Thoracic aorta endothelial cell (primary cell): ENCODE data around the genes DKK2, SGMS2, RPL34 and CFI.

GRCh38 chr4:106199243-106200468, 116.4 kb downstream of the TBCK start:
- CAGE, long polyA plus RNA = no peak

DNA sequence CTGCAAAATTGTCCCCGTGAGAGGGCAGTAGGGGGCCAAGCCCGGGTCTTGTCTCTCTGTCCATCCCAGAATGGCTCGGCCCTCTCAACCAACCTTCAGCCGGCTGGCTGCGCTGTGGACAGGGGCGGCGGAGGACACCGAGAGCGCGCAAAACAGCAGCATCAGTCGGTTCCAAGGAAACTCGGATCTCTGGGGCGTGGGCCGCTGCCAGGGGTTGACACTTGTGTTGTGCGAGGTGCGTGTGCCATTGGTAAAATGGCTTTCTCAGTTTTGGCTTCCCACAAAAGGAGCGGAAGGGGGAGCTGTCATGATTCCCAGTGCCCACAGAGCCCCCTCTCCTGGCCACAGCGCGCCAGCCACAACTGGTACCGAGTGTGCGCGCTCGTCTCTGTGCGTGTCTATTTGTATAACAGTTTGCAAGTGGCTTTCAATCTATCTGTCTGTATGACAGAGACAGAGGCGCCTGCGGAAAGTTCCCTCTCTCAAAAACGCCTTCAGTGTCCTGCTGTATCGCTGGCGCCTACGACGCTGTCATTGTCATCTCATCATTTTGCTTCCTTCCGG, 1.9 kb downstream of the DKK2 start:
- CAGE, long polyA plus RNA = no peak

DNA sequence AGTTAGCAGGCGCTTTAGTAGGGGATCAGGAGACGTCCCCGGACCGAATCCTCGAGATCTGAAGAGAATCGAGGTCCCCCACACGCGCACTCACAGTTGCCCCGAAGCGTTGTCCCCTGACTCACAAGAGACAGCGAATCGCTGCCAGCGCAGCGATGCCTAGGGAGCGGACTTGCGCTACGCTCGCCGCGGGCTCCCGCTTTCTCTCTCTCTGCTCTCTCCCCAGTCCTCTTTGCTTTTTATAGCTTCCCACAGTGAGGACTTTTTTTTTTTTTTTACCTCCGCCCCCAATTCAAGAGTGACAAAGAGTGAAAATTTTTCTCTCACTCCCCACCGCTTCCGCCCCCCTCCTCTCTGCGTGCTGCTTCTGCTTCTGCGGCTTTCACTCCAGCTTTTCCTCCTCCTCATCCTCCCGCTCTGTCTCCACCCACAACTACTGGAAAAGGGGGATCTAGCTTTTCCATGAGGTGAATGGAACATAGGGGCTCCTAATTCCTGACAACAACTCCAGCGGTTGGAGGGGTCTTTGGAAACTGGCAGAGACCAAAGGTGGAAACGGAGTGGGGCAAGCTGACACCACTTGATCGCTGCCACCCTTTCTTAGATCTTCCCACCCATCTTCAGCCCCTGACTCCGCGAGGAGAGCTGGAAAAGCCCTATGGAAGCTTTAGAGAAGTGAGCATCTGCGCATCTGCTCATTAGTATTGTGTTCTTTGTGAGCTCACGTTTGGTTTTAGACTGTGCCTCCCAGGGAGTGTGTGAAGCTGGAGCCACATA, at the start of gene DKK2:
Gene DKK2, minus strand, starts transcription at position 216 of the 777 bp plus-strand sequence.
- CAGE, long polyA plus RNA = no peak

GRCh38 chr4:107073754-107074202, 37.7 kb upstream of the DKK2 start:
- CAGE, long polyA plus RNA = no peak

DNA sequence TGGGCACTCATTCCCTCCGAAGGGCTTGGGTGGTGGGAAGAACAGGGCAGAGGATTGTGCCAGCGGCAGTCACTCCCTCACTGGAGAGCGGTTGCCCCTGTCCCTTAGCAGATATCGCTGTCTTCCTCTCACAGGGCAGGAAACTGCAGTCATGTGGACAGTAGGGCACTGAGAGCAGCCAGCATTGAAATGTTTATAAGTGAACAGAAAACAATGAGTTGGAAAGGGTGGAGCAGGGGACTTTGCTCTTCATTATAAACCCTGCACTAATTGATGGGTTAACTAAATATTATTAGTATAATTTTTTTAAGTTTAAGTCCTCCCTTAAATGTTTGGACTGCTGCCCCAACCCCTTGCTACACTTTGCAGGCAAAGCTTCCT, 24.6 kb upstream of the SGMS2 start:
- CAGE, long polyA plus RNA = no peak

DNA sequence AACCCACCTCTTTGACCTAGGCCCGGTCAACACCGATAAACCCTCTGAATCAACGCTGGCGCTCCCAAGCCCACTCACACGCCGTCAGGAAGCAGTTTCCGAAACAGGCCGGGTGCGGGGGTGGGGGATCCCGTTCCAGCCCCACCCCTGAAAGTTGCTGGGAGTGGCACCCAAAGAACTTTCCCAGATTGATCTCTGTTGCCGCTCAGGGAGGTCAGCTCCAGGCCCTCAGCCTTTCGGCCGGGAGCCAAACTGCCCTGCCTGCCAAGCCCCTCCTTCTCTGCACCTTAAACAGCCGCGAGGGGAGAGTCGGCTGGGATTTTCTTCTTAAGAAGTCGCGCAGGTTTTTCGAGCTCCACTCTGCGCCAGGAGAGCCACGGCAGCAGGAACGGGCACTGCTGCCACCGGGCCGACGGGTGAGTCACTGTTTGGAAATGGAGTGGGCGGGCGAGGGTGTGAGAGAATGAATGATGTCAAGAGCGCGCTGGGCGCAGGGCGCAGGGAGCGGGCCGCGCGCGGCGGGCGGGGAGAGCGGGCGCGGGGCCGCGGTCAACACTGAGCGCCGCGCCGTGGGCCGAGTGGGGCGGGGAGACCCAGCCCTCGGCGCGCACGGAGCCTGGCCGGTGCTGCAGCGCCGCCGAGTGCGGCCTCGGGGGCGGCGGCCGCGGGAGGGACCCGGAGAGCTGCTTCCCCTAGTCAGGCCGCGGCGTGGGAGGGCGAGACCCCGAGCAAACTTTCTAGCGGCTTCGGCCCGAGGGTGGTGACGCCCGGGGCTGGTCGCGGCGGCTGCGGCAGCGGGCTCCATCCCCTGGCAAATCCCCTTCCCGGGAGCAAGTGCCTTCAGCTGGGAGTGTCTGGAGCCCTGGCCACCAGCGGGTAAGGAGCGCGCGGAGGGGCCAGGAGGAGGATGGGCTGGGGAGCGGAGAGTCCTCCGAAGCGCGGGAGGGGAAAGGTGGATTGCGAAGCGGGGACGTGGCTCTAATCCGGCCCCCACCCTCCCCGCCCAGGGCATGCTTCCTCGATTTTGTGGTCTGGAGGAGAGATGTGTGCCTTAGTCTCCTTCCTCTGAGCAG, at the start of gene SGMS2:
Gene SGMS2, plus strand, starts transcription at position 555 of the 1,073 bp plus-strand sequence.
- CAGE, long polyA plus RNA = no peak

GRCh38 chr4:108034618-108034990, 44.9 kb downstream of the HADH start:
- CAGE, long polyA plus RNA = no peak

DNA sequence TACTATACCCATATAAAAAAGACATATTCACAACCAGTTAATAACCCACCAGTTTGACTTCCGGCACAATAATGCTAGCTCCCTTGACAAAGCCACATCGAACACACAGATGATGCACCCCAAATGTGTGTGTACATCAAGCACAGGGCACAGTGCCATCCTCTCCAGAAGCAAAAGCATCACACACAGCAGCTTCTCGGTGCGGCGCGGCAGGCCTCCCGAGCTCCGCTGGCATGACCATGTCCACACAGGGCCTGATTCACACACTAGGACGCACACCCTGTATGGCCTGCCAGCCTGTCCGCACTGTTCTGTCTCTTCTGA, 88.0 kb downstream of the LEF1 start:
- CAGE, long polyA plus RNA = no peak

- CAGE, long polyA plus RNA = no peak
Observed at GRCh38 chr4:108619265-108619774, 1.1 kb upstream of the RPL34 start.

DNA sequence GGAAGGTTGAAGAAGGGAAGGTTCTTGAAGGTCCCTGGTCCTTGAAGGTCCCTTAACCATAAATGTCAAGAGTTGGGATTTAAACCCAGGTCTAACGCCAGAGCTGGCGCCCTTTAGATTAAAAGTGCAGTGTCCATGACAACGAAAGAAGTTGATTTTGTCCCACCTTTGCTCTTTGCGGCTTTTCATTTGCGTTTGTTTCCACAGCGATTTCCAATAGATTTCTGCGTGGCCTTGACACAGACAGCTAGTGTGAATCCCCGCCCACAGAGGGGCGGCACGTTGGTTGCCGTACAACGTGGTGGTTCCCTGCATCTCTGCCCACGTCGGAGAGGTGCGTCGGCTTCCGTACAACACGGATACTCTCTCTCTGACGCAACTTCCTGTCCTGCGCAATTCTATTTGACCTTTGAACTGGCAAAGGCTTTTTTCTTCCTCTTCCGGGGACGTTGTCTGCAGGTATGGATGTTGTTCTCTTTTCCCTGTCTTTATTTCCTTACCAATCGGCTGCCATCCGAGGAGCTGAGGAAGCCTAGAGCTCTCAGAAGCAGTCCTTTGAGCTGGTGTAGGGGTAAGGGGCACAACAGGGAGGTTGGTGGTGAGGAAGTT, at the start of gene RPL34:
Gene RPL34, plus strand, starts transcription at position 435 of the 609 bp plus-strand sequence.
- CAGE, long polyA plus RNA = no peak

- CAGE, long polyA plus RNA = no peak
Observed at GRCh38 chr4:108622899-108623352, 2.5 kb downstream of the RPL34 start.

- CAGE, long polyA plus RNA = no peak
Observed at GRCh38 chr4:108624348-108625461, 4.3 kb downstream of the RPL34 start.

DNA sequence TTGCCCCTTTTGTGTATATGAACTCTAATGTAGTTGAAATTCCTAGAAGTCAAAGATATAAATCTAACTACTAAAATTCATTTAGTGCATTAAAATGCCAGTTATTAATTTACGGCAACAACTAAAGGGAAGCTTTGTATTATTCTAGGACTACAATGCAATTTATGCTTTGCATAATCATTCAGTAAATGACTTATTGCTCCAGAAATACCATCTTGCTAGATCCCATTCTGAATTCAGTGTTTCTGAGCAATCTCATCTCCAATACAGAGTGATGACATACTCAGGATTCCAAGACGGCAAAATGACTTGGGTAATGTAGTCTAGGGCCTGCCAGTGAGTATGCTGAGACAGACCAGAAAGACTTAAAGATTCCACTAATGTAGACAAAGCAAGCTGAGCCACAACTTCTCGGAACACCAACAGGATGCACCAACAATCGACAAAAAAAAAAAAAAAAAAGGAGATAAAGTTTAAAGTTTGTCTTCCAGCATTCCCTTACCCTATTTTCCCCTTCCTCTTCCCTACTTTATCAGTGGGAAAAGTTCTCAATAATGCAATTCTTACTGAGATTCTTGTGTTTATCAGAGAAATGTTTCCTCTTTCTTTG, 953 bp upstream of the SEC24B start:
- CAGE, long polyA plus RNA = no peak

- CAGE, long polyA plus RNA = no peak
Observed at GRCh38 chr4:109801759-109802521, at the start of gene CFI. CFI (minus strand) TSS chr4:109801999.

GRCh38 chr4:109980396-109980988, 67.8 kb downstream of the EGF start:
- CAGE, long polyA plus RNA = no peak

DNA sequence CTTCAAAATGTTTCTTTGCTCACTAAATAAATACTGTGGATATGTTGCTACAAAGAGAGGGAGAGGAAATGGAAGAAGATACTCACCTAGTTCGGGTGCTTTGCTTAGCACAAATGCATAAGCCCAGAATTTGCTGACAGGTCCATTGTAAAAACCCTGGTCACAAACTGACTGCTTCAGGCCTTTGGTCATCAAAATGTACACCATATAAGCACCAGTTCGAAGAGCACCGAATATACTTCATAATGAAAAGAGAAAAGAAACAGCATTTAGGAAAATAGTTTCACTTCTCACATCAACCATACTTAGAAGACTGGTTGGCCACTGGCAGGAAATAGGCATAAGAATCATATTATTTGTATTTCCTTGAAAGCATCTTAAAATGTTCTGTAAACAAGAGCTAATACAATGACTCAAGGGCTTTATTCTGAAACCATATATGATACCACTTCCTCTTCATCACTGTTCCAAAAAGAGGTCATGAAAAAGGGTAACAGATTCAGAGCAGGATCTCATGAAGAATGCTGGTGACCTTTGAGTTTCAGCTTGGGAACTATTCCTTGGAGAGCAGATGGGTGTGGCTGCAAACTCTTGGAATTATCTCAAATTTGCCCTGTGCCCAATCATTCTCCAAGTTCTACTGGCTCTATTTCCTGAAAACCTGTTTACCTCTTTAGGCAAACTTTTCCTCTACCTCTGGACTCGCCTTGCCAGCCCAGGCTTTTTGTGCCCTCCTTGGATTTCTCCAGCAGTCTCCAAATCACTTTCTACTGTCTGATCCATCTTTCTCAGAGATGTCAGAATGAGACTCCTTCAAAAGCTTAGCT, 138.7 kb downstream of the ELOVL6 start:
- CAGE, long polyA plus RNA = no peak

DNA sequence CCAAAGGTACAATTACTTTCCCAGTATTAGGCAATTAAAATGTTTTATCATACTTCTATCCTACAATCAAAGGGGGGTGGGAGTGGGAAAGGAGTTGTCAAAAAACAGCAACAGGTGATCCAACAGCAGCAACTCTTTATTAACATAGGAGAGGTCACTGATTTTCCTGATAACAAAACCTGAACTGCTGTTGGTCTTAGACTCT, 132.5 kb downstream of the ELOVL6 start:
- CAGE, long polyA plus RNA = no peak

- CAGE, long polyA plus RNA = no peak
Observed at GRCh38 chr4:110165230-110165856, 33.1 kb downstream of the ELOVL6 start.

GRCh38 chr4:110364975-110365633, 110.9 kb upstream of the ENPEP start:
- CAGE, long polyA plus RNA = no peak

DNA sequence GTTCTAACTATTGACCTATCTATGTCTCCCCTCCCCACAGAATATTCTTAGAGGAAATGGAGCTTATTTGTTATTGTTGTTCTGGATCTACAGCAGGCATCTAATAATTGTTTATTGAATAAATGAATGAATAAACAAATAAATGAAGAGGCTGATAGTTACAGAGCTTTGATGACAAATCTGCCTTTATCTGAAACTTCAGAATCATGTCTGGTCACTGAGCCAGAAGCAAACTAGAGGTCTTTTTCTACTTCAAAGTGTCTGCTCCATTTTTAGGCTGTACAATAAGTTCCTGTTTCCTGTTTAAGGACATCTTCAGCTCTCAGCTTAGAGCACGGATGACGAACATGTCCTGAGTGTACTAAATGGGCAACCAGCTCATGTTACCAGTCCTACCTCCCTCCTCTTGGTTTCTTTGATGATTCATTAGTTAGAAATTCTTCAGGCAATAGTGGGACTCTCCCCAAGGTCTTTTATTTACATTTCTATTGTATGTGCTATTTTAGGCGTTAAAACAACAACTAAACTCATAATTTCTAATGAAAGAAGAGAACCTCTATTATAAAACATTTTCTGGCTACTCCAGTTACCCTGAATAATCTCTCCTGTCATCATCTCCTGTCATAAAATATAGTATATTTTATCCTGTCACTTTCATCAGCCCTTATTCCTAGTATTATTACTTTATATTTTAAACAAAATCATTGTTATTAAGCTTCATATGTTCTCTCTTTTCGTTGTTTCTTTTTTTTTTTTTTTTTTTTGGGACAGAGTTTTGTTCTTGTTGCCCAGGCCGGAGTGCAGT, 58.0 kb downstream of the ENPEP start:
- CAGE, long polyA plus RNA = no peak